Esophagus muscularis mucosa (tissue), 4 donors: ENCODE results near the gene CTSZ.

DNA sequence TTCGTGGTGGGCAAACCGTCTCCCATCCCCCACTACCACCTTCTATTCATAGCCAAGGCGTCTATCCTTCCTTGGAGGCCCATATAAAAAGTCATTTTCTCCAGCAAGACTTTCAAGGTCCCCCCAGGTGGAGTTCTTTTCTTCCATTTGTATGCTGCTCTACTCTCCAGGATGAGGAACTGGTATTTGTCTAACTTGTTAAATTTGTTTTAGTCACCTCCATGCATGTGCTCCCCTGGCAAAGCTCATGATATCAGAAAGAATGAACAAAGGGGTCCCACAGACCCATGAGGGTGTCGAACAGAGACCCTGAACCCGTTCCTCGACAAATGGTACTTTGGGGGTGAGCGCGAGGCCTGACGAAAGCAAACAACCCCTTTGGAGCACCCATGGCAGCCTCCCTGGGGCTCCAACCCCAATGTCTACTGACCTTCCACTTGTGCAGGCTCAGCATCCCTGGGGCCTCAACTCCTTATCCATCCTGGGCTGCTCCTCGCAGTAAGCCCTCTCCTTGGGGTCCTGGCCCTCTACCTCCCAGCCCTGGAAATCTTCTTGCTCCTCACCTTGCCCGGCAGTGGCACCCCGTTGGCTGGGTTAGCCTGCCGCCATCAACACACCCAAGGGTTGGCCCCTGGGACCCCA lies 41.0 kb upstream of the GNAS start:
- PRO-cap = no peak
- RAMPAGE, long total RNA, 4 experiments = no peak in any of the 4 experiments

DNA sequence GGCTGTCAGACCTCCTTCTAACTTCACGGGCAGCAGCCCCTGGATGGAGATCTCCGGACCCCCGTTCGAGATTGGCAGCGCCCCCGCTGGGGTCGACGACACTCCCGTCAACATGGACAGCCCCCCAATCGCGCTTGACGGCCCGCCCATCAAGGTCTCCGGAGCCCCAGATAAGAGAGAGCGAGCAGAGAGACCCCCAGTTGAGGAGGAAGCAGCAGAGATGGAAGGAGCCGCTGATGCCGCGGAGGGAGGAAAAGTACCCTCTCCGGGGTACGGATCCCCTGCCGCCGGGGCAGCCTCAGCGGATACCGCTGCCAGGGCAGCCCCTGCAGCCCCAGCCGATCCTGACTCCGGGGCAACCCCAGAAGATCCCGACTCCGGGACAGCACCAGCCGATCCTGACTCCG lies 37.1 kb upstream of the GNAS start:
- PRO-cap = no peak
- RAMPAGE, long total RNA, 4 experiments = no peak in any of the 4 experiments

DNA sequence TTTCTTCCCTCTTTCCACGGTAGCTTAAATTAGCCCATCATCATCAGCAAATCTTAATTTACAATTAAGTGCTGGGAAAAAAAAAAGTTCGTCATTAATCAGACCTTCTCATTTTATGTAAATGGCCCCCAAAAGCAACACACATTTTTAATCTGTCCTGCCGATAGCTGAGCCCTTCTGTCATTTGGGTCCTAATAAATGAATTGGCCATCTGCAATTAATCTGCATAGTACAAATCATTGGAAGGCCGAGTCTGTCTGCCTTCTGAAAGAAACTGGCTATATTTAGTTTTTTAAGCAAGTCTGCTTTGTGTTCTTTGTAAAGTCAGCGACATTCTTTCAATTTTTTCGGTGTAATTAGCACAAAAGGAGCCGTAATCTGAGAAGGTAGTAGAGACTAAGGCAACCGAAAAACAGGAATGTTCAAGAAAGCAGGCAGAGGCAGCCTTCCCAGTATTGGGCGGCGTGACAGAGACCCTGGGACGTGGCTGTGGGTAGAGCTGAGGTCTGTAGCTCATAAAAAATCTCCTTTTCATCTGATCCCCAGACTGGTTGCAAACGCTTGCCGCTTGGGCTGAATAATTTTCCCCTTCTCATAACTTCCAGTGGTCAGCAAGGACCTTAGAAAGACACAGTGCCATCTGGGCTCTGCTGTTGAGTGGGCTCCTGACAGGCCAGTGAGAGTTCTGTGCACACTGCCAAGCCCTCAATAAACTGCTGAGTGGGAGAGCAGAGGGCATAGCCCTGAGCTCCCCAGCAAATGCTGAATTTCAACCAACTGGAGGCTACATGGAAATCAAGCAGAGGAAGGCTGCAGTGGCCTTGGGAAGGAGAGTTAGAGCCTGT lies 8.0 kb upstream of the GNAS start:
- PRO-cap = no peak
- RAMPAGE, long total RNA, 4 experiments = no peak in any of the 4 experiments

DNA sequence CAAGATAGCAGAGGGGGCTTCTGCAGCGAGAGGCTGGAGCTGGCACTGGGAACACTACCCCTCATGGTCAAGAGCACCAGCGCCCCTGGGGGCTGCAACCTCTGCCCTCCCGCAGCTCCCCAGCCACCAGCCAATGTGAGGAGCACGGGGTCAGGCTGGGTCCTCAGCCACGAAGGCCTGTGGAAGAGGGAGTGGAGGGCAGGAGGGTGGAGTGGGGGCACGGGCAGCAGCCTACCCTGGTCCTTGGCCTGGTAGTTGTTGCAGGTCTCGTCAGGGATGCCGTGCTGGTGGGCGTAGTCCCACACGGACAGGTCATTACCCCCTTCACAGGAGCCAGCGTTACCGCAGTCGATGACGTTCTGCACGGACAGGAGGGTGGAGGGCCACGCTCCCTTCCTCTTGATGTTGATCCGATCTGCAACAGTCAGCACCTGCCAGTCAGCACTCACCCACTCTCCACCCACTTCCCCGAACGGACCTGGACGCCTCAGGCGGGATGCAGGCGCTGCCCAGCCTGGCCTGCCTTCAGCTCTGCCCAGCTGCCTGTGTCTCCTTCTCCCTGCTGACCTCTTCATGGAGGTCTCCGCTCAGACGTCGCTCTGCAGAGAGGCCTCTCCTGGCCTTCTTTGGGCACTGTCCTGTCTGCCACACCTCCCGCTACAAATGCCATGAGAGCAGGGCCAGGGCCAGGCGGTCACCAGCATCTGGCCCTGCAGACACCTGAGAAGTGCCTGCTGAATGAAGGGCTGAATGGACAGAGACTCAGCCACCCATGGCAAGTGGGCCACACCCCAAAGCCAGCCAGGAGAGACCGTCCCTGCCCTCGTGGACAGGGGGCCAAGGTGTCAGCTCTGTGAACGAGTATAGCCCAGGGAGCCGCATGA lies 5.6 kb downstream of the CTSZ start:
- PRO-cap = no peak
- RAMPAGE, long total RNA, 4 experiments = no peak in any of the 4 experiments

DNA sequence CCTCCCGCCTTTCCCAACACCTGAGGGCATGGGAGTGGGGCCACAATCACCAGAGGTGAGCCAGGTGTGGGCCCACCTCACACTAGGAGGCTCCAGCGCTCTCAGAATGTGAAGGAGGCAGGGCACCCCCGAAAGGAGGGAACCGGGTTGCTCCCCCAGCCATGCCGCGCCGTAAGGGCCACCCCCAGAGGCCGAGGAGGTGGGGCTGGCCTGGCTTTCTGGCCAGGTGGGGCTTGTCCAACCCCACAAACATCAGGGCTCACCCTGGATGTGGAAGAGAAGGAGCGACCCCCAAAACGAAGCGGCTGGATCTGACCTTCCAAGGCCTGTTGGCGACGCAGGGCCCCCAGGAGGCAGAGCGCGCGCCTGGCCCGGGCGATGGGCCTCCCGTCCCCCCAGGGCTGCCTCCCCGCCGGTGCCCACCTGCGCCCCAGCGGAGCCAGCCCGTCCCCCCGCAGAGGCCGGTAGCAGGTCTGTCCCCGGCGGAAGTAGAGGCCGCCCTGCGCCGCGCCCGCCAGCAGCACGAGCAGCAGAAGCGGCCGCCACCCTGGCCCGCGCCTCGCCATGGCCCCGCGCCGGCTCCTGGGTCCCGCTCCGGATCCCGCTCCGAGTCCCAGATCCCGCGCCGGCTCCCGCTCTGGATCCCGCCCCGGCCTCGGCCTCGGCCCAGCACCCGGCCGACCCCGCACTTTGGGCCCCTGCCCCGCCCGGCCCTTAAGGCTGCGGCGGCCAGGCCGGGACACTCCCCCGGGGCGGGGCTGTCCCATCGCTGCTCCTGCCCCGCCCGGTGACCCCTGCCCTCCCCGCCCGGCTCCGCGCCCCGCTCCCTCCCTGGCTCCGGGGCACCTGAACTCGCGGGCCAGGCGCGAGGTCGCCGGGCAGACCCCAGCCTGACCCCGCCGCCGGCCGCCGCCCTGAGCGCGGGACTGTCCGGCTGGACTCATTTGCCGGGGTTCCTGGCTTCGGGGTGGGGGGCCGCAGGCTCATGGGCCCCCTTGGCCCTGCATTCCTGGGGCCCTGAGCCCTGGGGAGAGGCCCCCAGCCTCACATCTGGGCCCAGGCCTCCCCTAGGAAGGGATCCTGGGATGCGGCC lies at the start of gene CTSZ:
Gene CTSZ (minus strand): TSS at position 692 of the 1,093 bp plus-strand sequence.
- PRO-cap = bidirectional peak, plus-strand start at position 726 of the sequence, minus-strand start at position 692 of the sequence
- RAMPAGE, long total RNA, 4 experiments = no peak in any of the 4 experiments

DNA sequence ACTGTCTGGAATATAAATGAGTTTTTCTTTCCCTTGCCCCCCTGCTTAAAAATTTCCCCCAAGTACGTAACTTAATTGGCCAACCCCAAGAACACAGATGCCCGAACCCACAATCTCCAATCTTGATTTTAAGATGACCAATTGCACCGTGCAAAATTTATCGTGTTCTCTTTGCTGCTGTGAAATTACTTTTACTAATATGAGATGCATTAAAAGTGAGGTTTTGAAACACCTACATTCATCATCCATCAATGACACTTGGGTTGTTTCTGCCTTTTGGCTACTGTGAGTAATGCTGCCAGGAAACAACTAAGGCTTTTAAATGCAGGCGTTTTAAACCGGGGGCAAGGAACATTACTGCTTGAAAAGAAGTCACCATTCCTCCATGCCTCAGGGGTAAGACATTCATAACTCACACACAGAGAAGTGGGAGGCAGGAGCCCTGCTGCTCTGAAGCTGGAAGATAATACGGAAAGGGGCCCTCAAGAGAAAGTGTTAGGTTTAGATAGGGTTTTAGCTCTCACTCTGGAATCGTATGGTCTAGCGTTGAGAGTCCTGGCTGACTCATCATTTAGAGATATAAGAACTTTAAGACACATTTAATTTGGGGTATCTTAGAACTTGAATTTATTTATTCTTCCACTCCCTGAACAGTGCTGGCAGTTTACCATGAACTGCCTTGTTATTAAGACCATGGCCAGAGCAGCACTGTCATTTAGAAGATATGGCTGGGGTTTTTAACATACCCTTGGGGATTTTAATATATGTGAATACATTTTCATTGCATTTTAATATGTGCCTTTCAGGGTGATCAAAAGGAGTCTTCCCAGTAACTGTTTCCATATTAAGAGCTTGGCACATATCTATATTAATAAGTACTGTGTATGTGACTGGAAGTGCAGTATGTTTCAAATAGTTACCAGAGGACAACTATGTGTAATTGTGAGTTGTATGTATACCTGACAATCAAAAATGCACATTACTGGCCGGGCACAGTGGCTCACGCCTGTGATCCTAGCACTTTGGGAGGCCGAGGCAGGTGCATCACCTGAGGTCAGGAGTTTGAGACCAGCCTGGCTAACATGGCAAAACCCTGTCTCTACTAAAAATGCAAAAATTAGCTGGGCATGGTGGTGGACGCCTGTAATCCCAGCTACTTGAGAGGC lies 1.9 kb downstream of the TUBB1 start:
- PRO-cap = no peak
- RAMPAGE, long total RNA, 4 experiments = no peak in any of the 4 experiments

DNA sequence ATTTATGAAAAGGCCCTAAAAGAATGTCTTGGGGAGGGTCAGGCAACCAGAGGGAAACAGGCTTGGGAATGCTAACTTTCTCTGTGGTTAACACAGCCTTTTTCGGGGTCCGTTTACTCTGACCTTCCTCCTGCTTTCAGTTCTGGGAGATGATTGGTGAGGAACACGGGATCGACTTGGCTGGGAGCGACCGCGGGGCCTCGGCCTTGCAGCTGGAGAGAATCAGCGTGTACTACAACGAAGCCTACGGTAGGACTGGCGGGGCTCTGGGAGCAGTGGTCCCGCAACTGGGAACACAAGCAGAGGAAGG lies 3.4 kb downstream of the TUBB1 start:
- PRO-cap = no peak
- RAMPAGE, long total RNA, 4 experiments = no peak in any of the 4 experiments

DNA sequence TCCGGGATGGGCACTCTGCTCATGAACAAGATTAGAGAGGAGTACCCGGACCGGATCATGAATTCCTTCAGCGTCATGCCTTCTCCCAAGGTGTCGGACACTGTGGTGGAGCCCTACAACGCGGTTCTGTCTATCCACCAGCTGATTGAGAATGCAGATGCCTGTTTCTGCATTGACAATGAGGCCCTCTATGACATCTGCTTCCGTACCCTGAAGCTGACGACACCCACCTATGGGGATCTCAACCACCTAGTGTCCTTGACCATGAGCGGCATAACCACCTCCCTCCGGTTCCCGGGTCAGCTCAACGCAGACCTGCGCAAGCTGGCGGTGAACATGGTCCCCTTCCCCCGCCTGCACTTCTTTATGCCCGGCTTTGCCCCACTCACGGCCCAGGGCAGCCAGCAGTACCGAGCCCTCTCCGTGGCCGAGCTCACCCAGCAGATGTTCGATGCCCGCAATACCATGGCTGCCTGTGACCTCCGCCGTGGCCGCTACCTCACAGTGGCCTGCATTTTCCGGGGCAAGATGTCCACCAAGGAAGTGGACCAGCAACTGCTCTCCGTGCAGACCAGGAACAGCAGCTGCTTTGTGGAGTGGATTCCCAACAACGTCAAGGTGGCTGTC lies 4.7 kb downstream of the TUBB1 start:
- PRO-cap = no peak
- RAMPAGE, long total RNA, 4 experiments = no peak in any of the 4 experiments

DNA sequence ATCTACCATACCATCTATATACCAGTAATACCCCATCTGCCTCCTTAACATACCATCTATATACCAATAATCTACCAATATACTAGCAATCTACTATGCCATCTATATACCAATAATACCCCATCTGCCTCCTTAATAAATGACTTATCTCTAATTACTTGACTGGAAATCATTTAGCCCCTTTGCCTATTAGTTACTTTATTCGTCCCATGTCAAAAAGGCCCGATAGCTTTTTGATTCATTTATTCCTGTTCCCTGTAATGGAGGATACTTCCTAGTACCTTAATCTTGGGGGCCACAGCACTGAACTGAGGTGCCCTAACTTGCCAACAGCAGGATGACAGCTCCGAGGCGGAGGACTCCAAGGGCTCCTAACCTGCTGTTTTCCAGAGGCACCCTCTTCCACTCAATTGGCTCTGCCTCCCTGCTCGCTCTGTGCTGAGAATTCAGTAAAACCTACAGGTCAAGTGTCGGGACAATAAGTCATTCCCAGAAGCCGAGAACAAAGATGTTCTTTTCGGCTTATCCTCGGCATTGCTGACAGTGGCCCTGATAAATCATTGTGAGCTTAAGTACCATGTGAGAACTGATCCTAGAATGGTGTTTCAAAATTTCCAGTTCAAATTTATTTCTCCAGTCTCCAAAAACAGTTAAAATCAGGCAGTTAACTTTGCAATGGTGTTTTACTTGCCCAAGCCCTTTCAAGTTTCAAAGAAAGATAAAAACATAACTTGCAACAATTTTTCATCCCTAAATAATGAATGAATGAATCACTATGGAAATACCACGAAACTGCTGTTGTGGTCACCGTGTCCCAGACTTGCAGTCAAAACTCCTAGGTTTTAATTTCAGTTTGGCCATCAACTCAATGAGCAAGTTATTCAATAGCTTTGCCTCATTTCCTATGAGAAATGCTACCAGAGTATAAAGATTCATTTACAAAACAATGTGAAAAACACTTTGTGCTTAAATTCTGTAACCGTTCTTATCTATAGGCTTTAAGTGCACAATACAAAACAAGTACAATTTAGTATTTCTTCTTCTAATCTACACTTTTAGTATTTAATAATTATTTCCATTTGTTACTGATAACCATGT lies 4.5 kb downstream of the ATP5F1E start:
- PRO-cap = no peak
- RAMPAGE, long total RNA, 4 experiments = no peak in any of the 4 experiments

GRCh38 chr20:59040957-59041409 lies 1.6 kb downstream of the PRELID3B start:
- PRO-cap = no peak
- RAMPAGE, long total RNA, 4 experiments = no peak in any of the 4 experiments

- PRO-cap = no peak
- RAMPAGE, long total RNA, 4 experiments = no peak in any of the 4 experiments
Observed at GRCh38 chr20:59041693-59042526, 676 bp downstream of the PRELID3B start.

DNA sequence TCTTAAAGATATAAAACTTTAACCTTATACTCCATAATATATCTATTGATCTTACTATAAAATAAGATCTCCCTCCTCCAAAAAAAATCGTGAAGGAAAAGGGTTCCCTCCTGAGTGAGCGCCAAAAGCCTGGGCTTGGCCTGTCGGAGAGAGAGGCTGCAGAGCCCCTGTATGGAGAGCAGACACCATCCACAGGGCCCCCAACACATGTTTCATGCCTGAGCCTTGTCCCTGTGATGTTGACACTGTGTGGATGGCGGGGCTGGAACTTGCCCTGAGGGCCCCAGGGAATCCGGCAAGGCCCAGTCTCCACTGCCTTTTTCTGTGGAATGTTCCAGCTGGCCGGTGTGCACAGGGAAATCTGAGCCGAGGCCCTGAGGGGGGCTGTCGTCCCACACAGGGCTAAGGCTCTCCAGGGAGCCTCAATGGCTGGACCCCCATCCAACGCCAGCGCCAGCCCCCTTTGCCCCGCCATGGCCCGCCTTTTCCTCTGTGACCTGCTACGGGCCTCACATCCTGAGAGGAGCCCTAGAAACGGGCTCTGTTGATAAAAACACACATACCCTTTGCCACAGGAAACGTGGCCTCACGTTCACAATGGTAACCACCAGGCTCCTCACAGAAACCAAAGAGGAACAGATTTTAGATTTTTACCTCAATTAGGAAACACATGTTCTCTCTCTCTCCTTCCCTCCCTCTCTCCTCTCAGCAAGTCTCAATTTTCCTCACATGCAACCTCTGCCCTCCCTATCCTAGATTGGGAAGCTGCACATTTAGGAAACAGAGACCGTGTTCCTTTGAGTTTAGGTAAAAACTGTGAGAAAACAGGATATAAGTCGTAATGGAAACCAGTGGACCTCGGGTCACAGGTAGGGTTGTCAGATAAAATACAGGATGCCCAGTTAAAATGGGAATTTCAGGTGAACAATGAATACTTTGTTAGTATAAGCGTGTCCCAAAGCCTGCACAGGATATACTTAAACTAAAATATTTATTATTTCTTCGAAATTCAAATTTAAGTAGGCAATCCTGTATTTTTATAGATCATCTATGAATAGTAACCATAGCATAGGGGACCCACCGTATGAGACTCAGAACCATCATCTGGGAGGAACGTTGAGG lies 13.8 kb upstream of the ZNF831 start:
- PRO-cap = unidirectional peak, minus-strand start at position 427 of the sequence
- RAMPAGE, long total RNA, 4 experiments = no peak in any of the 4 experiments

DNA sequence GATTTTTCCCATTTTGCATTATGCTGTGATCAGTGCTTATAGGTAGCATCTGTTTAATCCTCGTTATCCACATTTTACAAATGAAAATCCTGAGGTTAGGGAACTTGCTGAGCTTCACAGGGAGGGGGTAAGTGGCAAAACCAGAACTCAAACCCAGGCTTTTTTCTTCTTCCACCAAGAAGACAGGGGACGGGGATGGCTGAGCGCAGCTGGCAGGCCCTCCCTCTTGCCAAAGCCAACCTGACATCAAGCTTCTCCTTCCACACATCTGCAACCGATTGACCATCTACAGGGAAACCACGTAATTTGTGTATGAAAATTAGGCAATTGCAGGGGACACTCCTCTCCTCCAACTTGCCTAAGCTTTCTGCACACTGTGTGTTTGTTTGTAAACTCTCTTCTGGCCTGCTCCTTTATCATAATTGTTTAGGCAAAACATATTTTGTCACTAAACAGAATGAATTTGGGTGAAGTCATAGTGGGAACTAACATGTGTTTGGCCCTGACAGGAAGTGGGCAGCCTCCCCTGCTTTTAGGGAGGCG lies 18.8 kb downstream of the ZNF831 start:
- PRO-cap = no peak
- RAMPAGE, long total RNA, 4 experiments = no peak in any of the 4 experiments

GRCh38 chr20:59605144-59605867 lies 966 bp downstream of the PHACTR3 start:
- PRO-cap = no peak
- RAMPAGE, long total RNA, 4 experiments = no peak in any of the 4 experiments

- PRO-cap = no peak
- RAMPAGE, long total RNA, 4 experiments = no peak in any of the 4 experiments
Observed at GRCh38 chr20:59948763-59949118, 8.6 kb downstream of the FAM217B start.

DNA sequence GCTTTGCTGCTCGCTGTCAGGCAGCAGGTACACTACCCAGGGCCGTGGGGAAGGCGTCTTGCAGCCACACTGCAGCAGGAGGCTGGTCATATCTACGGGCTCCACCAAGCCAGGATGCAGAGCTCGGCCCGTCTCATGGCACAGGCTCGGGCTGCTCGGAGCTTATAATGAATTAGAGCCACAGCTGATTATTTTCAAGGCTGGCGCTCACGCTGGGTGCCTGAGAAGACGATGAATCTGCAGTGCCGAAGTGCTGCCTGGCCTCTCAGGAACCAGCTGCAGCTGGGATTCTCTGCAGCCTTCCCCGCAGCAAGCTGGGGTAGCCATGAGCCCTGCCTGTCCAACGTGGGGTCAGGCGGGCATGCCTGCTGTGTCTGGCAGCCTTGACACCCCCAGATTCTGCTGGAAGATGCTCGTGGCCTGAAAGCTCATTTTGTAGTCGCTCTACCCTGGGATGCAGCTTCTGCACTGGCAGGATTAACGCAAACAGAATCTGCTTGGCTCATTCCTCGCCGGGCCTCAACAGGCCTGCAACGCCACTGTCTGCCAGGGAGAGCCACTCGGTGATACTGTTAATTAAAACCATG lies 104.2 kb downstream of the CDH26 start:
- PRO-cap = no peak
- RAMPAGE, long total RNA, 4 experiments = no peak in any of the 4 experiments

DNA sequence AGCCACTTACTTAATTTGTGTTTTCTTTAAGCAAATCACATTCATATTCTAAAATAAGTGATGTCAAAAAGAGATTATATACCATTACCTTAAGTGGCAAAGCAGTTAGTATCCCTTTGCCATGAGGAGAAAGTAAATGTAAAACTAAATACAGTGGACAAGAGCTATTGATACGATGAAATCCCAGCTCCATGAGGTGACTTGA lies 500.5 kb upstream of the CDH4 start:
- PRO-cap = no peak
- RAMPAGE, long total RNA, 4 experiments = no peak in any of the 4 experiments

GRCh38 chr20:60860436-60860692 lies 391.7 kb upstream of the CDH4 start:
- PRO-cap = no peak
- RAMPAGE, long total RNA, 4 experiments = no peak in any of the 4 experiments

DNA sequence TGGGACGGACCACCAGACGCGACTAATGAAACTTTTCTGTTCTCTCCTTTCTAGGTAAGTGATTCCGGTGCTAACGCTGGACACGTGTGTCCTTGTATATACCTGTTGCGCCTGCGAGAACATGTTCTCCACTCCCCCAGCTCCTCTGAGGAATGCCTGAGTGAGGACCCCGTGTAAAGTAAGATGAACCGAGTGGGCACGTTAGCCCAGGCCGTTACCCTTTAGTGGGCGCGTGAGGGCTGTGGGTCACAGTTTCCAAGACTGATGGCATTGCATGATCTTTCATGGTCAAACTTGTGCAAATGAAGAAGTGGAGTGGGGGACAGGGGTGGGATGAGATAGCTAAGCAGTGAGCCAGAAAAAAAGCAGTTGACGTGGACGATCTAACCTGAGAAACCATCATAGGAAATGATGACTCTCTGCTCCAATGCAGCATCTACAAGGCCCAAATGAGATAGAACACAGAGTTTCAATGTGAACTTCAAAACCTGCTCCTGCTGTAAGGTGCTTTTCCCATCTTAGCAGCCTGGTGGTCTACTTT lies 249.8 kb downstream of the CDH4 start:
- PRO-cap = no peak
- RAMPAGE, long total RNA, 4 experiments = no peak in any of the 4 experiments

DNA sequence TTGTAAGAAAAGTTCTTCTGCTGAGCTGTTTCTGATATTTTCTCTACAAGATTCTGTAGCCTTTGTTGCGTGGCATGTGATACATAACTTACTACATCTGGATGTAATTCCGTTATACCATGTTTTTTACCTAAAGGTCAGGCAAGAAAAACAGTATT lies 65.7 kb downstream of the TAF4 start:
- PRO-cap = no peak
- RAMPAGE, long total RNA, 4 experiments = no peak in any of the 4 experiments